Amniotic epithelial cell (primary cell): ENCODE data around the genes MAGEB18, DMD, TMEM47 and LANCL3.

DNA sequence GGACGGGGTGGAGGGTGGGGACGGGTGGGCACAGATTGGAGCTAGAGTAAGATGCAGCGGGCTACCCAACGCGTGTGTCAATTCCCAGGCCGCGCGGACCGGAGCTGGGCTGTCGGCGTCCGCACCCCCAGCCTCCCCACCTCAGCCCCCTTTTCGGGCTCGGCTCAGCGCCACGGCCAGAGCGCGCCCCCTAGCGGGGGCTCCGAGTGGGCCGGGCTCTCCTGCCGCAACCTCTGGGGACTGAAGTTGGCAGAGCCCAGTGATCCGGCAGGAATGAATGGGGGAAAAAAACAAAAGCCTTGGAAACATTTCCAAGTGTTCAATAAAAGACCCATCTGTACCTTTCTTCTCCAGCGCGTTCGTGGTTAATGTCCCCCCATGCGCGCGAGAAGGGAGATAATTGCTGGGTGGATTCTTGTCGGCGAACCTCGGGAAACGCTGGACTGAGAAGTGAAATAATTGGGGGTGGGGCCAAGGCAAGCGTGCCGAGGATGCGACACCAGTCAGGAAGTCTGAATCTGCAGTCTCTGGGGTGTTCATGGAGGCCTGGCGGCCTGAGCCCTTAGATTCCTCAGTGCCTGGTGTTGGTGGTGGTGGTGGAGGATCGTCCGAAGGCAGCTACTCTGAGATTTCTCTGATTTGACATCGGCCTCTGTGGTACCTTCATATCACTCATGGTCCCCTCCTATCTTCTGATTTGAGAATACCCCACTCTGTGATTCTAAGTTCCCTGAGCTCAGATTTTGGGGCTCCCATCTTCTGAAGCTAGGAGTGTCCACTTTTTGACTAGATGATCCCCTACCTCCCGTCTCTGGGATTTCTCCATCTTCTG lies 5.3 kb upstream of the ARX start:
- RRBS: 4% methylated on average over 3 of the region's 41 CpGs

GRCh38 chrX:26138249-26138558 lies at the start of gene MAGEB18:
MAGEB18 (plus strand) TSS chrX:26138343.
- RRBS: no CpG with 5 or more reads among the region's 9 CpGs

DNA sequence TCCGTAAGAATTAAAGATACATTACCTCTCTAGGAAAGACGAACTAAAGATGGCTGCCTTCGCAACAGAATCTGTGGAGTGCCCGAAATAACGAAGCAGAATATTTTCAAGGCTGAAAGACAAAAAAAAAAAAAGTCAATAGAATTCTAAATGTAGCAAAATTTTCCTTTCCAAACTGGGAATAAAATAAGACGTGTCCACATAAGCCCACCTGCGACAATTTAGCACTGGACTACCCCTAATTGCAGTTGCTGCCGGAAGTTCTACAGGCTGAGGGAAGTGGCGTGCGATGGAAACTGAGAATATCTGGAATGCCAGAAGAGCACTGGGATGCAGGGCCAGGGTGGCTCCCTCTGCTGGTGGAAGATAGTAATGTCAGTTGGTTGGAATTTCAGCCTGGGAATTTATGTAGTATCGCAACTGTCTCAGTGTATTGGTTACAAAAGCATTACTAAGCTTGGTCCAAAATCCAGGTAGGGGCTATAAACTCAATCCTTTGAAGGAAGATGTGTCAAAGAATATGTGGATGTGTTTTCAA lies 64.3 kb downstream of the PPP4R3C start:
- RRBS: no CpG with 5 or more reads among the region's 11 CpGs

DNA sequence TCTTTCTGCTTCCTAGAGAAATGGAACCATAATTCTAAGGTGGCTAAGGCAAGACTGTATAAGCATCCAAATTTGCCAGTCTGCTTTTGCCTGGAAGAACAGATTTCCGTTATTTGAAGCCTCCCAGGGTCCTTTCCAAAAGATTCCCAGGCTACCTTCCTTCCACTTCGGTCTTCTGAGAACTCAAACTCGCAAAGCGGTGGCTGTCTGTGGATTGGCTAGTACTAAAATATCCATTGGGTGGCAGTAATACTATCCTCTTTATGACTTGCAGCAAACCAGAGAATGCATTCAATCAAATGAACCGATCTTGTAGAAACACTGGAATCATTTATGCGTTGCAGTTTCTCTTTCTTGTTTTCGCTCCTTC lies 419 bp upstream of the IL1RAPL1 start:
- RRBS: no CpG with 5 or more reads among the region's 7 CpGs

DNA sequence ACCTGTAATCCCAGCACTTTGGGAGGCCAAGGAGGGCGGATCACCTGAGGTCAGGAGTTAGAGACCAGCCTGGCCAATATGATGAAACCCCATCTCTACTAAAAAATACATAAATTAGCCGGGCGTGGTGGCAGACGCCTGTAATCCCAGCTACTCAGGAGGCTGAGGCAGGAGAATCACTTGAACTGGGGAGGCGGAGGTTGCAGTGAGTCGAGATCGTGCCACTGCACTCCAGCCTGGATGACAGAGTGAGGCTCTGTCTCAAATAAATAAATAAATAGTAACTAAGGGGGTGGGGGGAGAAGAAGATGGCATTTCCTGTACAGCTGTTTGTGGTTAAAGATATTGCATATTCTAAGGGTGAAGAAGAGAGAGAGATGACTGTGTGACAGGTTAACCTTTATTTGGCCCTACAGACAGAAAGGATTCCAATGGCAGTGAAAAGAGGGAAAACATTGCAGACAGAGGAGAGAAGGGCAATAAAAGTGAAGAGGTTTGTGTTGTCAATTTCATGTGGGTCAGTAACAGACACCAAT lies 9.5 kb downstream of the TASL start:
- RRBS: no CpG with 5 or more reads among the region's 7 CpGs

- RRBS: no CpG with 5 or more reads among the region's 2 CpGs
These were observed 1.5 kb downstream of the TASL start for GRCh38 chrX:30576179-30576378.

DNA sequence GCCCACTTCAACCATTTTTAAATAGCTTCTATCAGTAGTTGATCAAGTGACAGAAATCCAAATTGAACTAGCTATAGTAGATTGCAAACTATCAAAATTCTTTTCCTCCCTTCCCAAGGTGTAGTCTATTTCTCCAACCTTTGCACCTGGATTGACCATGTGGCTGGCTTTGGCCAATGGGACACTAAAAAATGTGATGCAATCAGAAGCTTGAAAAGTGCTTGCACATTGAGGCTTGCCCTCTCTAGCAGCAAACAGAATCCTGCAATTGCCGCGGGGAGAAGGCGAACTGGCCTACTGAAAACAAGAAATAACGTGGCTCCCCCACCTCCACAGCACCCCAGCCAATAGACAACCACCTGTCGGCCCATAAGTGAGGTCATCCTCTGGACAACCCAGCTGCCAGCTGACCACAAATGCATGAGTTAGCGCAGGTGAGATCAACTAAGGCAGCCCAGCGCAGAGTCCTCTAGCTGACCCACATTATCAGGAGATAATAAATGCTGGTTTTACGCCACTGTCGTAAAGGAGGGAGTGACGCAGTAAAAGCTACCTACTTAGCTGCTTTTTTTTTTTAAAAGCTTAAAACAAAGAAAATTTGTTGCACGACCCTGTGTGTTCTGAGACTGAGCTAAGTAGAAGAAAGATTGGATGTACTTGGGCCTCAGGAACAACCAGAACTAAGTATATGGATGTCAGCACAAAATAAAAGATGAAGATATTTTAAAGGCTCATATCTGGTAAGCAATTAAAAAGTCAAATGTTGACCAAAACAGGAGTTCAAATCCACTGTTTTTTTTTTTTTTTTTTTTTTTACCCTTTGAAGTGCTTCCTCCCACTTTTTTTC lies 95.3 kb downstream of the GK start:
- RRBS: no CpG with 5 or more reads among the region's 11 CpGs

DNA sequence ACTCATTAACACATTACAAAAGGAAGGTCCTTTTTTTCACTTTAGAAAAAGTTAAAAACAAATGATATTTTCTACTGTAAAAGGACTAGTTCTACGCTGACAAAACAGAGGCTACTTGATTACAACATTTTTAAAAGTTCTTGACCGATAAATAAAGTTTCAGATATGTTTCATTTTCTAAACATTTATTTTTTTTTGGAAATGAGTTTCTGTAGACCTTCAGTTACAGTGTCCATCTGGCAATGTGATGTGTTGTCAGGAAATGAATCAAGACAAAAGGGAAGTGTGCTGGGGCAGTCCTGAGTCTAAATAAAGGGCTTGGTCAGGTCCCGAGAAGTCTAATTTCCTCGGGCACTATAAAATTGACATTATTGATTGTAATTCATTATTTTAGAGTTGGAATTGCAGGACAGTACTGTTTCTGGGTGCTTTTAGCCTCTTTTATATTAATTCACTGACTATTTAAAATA lies 57.0 kb upstream of the FTHL17 start:
- RRBS: no CpG with 5 or more reads among the region's 4 CpGs

GRCh38 chrX:31435412-31436169 lies 363.8 kb upstream of the FTHL17 start:
- RRBS: no CpG with 5 or more reads among the region's 8 CpGs

DNA sequence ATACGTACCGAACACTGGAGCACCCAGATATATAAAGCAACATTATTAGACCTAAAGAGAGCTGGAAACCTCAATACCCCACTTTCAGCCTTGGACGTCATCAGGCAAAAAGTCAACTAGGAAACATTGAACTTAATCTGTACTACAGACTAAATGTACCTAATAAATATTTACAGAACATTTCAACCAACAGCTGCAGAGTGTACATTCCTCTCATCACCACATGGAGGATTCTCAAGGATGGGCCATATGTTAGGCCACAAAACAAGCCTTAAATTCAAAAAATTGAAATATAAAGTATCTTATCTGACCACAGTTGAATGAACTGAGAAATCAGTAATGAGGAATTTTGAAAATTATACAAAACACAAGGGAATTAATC lies 357.3 kb downstream of the DMD start:
- RRBS: no CpG with 5 or more reads among the region's 3 CpGs

DNA sequence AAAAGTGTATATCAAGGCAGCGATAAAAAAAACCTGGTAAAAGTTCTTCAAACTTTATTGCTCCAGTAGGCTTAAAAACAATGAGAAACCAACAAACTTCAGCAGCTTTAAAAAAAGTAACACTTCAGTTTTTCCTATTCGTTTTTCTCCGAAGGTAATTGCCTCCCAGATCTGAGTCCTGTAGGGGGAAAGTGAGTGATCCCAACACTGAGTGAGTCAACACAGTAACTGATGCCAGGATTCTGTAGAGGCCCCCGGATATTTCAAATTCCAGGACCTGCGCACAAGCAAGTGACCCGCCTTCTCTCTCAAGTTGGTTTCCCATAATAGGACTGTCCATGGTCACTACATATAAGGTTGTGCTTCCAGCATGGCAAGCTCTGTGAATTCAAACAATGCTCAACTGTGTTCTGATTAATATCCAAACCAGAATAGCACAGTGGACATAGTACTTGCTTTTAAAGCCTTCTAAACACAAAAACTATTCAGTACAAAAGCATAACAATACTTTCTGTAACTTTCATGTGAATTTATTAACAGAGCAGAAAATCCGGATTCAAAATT lies at the start of gene DMD:
TSS of gene DMD (minus strand) at position 233 of the 564 bp plus-strand sequence.
- RRBS: no CpG with 5 or more reads among the region's 7 CpGs

DNA sequence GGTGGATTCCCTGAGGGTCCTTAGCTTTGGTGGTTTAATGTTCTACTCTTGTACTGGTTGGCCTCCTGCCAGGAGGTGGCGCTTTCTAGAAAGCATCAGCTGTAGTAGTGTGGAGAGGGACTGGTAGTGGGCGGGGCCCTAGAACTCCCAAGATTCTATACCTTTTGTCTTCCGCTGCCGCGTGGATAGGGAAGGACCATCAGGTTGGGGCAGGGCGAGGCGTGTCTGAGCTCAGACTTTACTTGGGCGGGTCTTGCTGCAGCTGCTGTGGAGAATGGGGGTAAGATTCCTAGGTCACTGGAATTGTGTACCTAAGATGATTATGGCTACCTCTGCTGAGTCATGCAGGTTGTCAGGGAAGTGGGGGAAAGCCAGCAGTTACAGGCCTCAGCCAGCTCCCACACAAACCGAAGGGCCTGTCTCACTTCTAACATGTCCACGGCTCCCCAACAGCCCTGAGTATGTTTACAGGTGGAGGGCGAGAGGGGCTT lies 390.2 kb downstream of the FAM47A start:
- RRBS: no CpG with 5 or more reads among the region's 11 CpGs

DNA sequence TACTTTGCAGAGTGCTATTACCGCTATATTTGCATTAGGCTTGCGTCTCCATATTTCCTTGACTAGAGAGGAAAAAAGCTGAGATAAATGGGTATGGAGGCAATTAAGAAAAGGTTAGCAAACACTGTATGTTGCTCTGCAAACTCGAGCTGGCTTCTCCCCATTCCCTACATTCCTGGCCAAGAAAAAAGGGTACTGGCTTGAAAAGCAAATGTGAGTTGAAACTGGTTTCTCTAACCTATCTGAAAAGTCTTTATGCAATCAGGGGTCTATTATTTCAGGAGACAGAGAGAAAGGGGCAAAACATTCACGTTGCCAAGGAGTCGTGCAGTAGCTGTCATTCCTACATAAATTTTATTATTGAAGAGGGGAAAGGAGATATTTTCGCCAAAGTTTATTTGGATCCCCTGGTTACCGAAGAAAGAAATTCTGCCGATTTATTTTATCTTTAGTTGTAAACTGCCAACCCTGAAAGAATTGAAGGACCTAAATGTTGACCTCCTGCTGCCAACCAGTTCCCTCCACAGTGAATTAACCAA lies 2.1 kb downstream of the TMEM47 start:
- RRBS: no CpG with 5 or more reads among the region's 8 CpGs

DNA sequence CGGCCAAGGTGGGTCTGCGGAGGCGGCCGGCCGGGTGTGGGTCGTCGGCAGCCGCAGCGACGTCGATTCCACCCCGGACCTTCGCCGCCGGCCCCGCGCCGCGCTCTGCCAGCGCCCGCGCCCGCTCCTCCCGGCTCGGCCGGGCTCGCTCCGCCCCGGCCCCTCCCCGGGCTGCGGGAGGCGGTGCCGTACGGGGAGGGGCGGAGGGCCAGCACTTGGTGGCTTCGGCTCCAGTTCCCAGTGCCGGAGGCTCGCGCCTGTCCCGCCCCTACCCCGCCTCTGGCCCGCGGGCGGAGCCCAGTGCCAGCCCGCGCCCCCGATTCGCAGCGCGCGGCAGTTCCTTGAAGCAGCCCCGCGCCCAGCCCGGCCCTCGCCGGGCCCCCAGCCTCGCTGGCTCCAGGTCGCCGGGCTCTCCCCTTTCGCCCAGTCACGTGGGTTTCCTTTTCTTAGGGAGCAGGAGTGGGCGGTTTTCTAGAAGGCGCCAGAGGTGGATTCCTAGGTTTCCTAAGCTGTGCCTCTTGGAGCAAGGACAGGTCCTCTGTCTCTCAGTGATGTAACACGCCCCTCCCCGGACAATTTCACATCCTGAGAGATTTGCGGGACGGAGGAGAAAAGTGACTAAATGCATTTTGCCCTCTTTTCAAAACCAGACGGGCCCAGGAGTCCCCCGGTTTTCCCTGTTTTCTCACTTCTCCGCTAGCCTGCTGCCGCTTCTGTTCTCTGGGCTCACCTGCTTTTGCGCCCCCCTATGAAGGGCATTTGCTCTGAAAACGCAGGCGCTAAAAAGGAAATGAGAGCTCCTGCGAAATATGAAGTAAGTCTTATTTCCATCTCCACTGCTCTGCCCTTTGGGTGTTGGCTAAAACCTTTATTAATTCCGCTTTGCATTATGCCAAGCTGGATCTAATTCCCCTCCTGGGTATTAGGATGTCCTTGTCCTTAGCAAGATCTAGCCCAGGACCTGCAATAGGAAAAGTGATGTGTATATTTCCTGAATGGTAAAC lies at the start of gene TMEM47:
TSS of gene TMEM47 (minus strand) at position 107 of the 1,004 bp plus-strand sequence.
- RRBS: 2% methylated on average over 28 of the region's 76 CpGs

DNA sequence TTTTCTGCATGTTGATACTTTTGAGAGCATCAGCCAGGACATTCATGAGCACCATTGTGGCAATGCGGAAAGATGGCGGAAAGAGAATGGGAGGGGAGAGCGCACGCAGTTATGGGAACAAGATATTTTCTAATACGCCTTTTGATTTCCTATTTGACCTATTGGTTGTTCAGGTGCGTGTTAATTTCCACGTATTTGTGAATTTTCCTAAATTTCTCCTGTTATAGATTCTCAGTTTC lies 455.5 kb downstream of the CFAP47 start:
- RRBS: no CpG with 5 or more reads among the region's 7 CpGs

- RRBS: 2% methylated on average over 4 of the region's 51 CpGs
These were observed at the start of gene LANCL3 for GRCh38 chrX:37571232-37571901. LANCL3 (plus strand) TSS chrX:37571661.

DNA sequence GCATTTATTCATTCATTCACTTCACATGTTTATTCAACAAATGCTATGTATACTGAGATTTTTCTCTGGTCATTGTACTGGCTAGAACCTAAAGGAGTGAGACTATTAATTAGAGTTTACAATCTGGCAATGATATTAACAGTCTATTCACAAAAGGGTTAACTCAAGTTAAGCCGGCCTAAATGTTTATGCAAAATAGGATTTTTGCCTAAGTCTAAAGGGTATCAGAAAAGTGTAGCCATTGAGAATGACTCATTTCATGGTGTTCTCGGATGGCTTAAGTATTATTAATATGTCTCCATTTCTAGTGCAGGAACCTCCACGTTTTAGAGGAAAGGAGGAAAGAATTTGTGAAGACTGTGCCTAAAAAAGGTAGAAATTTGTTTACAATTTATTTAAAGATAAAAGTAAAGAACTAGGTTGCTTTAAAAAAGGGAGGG lies 29.8 kb downstream of the DYNLT3 start:
- RRBS: no CpG with 5 or more reads among the region's 3 CpGs

DNA sequence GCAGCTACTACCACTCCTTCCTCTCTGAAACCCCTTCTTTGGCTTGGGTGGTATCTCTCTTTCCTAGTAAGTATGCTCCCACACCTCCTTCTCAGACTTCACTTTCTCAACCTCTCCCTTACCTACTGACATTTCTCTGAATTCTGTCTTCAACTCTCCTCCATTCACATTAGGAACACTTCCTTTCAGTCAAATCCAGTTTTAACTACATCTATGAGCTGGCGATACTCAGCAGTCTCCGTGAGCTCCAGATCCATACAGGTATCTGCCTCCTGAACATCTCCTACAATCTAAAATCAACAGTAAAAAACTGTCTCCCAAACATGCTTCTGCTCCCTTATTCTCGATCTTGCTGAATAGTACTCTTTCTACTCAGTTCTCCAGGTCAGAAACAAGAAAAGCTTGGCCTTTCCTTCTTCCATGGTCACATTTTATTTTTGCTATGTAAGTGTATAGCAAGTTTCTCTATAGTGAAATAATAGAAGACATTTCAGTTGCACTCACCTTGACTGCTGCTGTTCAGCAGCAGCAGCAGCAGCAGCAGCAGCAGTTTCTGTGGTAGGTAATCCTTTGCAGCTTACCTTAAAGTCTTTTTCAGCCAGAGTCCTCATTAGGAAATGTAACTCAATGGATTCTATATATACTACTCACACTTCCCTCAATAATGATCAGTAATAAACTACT lies 44.9 kb downstream of the RPGR start:
- RRBS: no CpG with 5 or more reads among the region's 3 CpGs

- RRBS: no CpG with 5 or more reads among the region's 18 CpGs
These were observed 373.5 kb downstream of the MID1IP1 start for GRCh38 chrX:39174371-39175487.